ENCODE data around the genes DRGX and CHAT.

DNA sequence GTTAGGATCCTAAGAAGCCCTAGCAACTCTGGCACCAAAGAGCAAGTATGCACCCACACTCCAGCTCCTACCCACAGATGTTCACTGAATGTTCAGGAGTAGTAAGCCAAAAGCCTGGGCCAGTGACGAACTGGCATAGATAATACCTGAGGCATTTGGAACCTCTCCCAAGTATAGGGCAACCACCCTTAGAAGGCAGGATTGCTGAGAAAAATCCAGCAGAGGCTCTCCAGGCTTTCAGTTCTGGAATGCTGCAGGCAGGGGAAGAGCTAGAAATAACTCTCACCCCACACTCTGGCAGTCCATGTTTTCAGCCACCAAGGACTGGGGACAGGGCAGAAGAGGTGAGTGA lies 90.3 kb downstream of the SYT15B start:
- RRBS = no CpG with 5 or more reads among the region's 1 CpG

DNA sequence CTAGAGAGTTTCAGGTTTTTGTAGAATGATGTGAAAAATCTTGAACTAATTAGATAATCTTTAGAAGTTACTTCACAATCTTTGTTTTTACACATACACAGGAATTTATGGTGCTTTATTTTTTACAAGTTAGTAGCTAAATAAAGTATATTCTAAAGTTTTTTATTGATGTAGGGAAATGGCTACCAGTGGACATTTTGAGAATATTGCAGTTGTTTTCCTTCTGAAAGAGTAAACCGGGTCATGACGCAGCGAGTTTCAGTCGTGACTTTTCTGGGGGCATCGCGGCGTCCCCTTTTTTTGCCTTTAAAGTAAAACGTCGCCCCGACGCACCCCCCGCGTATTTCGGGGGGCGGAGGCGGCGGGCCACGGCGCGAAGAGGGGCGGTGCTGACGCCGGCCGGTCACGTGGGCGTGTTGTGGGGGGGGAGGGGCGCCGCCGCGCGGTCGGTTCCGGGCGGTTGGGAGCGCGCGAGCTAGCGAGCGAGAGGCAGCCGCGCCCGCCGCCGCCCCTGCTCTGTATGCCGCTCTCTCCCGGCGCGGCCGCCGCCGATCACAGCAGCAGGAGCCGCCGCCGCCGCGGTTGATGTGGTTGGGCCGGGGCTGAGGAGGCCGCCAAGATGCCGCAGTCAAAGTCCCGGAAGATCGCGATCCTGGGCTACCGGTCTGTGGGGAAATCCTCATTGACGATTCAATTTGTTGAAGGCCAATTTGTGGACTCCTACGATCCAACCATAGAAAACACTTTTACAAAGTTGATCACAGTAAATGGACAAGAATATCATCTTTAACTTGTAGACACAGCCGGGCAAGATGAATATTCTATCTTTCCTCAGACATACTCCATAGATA lies 57.6 kb downstream of the SYT15B start:
- RRBS = 5% methylated on average over 4 of the region's 66 CpGs

- RRBS = no CpG with 5 or more reads among the region's 14 CpGs
Measured at GRCh38 chr10:48287563-48288611, 13.4 kb upstream of the FRMPD2 start.

GRCh38 chr10:48439457-48440216 lies 133.2 kb downstream of the MAPK8 start:
- RRBS = no CpG with 5 or more reads among the region's 13 CpGs

GRCh38 chr10:48466179-48466948 lies 138.5 kb downstream of the ARHGAP22 start:
- RRBS = 84% methylated on average over 29 of the region's 87 CpGs

DNA sequence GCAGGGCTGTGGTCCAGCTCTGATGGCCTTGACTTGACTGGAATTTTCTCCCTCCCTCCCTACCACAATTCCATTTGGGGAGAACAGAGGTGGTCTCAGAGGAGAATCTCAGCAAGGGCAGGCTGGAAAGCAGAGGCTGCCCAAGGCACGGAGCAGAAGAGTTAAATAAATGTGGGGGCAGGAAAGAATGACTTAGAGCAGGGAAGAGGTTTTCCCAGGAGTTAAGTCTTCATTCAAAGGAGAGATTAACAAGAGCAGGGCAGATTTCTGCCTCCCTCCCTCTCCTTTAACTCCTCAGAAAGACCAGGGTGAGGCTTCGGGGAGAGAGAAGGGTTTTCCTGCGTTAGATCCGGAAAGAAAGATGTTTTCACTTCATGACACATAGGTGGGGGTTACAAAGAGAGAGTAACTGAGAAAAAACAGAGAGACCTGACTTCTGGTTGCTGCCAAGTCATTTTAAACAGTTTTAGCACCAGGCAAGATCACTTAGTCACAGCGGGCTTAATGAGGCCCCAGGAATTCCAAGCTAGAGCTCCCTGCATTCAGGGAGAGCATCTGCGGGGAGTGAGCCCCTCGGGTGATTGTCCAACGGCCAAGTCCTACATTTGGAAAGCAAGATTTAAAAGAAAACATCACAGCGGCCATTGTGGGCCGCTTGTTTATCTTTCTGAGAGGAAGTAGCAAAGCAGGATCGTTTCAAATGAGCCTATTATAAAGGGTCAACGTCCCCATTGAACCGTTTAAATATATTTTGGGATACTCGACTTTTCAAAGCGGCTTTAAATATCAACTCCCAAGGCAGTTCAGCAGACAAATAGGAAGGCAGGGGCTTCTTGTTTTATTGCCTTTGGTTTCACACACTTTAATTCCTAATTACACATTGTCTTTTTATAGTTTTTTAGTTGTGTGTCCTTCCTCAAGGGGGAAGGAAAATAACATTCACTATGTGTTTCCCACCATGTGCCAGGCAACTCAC lies 78.5 kb downstream of the ARHGAP22 start:
- RRBS = no CpG with 5 or more reads among the region's 15 CpGs

- RRBS = no CpG with 5 or more reads among the region's 13 CpGs
Measured at GRCh38 chr10:49076910-49077750, 38.2 kb downstream of the VSTM4 start.

DNA sequence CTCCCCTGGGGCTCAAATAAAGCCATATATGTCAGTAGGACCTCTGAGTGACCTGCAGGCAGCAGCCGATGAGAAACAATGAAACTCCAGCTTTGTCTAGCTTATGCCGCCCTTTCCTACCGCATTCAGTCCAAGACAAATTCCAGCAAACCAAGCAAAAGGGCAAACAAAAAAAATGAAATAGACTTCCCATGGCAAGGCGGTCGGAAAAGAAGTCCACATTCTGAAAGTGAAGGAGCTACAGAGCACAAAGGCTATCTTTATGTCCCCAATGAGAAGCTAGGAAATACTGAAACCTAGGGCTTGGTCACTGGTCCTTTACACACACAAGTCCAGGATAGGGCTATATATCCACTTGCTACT lies 20.4 kb downstream of the VSTM4 start:
- RRBS = no CpG with 5 or more reads among the region's 5 CpGs

DNA sequence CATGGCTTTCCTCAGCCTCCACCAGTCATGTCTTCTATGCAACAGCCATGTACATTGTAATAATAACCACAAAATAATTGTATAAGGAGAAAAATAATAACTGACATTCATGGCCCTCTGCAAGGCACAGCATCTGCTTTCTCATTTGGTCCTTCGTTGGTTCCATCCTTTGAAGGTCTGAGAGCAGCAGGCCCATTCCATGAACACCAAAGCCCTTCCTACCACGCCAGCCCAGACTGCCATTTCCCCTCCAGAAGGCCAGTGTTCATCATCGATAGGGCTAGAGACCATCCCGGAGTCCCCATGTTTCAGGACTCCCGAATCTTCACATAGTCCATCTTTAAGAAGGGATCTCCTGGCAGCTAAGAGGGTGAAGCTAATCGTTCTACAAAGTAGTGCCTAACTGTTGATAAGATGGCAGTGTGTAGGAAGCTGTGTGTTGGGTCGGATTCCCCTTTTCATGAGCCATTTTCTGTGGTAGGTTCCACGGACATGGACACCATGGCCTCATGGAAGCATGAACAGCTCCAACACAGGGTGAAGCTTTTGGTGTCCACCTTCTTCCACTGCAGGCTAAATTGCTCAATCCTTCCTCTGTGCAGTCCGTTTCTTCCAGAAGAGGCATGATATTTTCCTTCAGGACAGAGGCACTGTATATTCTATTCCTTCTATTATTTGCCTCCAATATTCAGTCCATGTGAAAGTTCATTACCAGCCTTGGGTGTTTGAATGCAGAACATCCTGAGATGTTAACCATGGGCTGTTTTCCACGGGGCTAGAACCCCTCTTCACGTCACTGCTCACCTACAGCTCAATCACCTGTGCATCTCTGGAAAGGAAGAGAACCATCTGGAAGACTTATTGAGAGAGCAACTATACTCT lies 21.5 kb upstream of the FAM170B start:
- RRBS = no CpG with 5 or more reads among the region's 11 CpGs

DNA sequence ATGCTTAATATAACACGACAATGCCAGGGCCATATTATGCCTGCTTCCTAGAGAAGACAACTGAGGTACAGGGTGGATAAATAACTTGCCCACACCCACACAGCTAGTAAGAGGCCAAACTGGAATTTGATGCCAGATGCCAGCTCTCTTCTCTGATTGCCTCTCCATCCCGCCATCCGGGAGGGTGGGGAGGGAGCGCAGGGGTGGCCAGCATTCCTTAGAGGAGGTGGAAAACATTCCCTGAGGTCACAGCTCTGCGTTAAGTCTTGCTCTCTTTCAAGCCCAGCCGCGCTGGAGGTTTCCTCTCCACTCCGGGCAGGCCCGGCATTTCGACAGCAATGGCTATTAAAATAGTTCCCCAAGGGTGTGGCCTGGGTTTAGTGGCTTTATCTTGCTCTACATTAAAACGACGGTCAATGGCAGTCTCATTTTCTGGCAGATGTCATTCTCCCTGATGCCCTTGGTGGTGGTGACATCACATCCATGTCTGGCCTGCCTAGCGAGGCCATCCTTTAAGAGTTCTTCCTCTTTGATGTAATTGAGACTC lies 16.1 kb upstream of the C10orf71 start:
- RRBS = no CpG with 5 or more reads among the region's 13 CpGs

GRCh38 chr10:49359879-49360495 lies 35.9 kb downstream of the DRGX start:
- RRBS = no CpG with 5 or more reads among the region's 9 CpGs

- RRBS = 21% methylated on average over 26 of the region's 86 CpGs
Measured at GRCh38 chr10:49395287-49396462, at the start of gene DRGX. TSS of gene DRGX (minus strand) at chr10:49396089.

- RRBS = no CpG with 5 or more reads among the region's 3 CpGs
Measured at GRCh38 chr10:49613787-49614112, at the start of gene CHAT. TSS of gene CHAT (plus strand) at chr10:49614037.

GRCh38 chr10:49988502-49988877 lies 284 bp downstream of the AGAP6 start:
- RRBS = no CpG with 5 or more reads among the region's 17 CpGs

DNA sequence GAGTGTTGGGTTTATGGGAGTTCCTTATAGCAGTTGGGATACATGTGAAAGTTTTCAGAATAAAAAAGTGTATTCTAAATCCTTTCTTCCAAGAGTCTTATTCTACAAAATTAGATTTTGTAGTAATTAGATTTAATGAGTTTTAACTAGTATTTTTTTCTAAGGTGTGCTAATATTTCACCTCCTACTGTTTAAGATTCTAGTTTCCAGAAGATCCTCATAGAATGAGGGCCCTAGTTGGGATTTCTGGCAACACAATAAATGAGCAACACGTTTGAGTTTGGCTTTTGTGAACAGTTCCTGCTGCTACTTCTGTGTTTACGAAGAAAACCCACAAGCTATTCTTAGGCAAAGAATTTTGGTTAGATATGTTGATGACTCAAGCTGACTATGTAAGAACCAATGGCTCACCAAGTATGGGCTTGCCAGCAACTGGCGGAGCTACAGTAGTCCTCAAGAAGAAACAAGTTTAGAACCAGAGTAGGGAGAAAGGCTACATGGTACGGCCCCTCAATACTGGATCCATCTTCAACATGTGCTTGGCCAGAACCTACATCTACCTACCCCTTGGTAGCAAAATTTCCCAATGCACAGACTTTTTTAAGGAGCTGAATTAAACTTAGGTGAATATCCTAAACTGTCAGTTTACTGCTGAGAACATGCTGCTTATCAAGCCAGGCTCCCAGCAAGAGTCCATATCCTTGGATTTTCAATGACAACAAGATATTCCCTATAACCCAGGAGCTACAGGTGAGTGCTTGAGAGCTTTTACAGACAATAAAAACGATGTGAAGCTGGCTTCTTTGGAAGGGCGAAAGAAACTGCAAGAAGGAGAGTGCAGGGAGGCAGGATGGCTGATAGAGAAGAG lies 74.1 kb upstream of the ASAH2 start:
- RRBS = no CpG with 5 or more reads among the region's 6 CpGs

- RRBS = no CpG with 5 or more reads among the region's 2 CpGs
Measured at GRCh38 chr10:50333040-50334128, 82.1 kb upstream of the ASAH2 start.

DNA sequence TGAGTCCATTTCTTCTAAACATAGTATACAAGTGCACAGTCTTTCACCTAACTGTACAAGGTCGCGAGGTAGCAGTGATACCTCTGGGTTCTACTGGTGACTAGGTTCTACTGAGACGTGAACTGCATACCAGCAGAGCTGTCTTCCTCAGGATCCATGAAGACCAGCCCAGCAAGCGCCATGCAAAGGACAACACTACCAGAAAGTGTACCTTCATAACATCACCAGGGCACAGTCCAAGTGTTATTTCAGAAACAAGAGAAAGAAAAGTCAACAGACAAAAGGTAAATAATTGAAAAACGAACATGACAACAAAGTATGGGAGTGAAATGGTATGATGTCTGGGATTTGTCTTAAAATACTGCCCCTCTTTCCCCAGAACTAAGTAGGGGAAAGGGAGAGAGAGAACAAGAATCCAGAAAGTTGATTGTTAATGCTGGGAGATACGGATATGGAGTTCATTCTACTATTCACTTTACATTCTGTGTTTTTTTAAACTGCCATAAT lies 141.1 kb upstream of the ASAH2 start:
- RRBS = no CpG with 5 or more reads among the region's 6 CpGs

DNA sequence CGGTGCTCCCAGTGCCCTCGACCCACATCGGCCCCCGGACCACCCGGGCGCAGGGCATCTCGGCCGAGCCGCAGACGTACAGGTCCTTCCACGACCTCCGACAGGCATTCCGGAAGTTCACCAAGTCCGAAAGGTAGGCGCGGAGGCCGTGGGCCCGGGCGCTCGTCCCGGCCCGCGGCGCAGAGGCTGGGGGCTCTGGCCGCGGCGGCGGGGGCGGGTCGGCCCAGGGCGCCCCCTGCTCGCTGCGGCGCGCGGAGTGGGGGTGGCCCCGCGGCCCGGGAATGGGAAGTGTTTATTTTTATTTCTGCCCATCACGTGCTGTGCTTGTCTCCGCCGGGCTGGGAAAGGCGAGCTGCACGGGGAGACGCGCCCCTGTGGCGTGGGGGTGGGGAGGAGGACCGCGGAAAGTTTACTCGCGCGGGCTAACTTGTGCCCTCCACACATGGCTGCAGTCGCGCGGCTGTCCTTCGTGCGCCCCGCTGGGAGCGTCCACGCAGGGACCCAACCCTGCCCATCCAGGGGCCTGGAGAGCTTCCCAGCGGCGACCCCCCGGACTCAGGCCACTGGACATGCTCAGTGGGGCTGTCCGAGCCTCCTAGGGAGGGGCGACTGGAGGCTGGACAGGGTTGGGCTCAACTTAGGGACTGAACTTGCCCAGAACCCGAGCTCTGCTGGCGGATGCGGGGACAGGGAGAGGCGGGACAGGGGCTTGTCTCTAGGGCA lies 82.6 kb upstream of the PRKG1 start:
- RRBS = 10% methylated on average over 30 of the region's 69 CpGs

DNA sequence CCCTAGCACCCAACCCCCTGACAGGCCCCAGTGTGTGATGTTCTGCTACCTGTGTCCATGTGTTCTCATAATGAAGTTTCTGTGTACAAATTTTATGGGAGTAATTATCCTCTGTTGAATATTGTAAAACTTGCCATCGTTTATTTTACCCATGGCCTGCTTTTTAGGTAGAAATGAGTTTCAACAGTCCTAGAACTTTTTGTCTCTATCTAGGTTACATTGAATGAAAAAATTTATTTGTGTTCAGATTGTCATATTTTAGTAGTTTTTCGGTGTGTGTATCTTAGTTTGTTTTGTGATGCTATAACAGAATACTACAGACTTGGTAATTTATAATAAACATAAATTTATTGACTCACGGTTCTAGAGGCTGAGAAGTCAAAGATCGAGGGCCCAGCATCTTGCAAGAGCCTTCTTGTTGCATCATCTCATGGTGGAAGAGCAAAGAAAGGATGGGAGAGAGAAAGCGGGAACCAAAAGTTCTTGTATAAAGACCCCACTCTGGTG lies 120.2 kb downstream of the PRKG1 start:
- RRBS = no CpG with 5 or more reads among the region's 5 CpGs

- RRBS = no CpG with 5 or more reads among the region's 2 CpGs
Measured at GRCh38 chr10:51265501-51266059, 191.3 kb downstream of the PRKG1 start.